Skeletal muscle tissue (tissue), 7 donors: Measurements from ENCODE around the genes SCGB1C1, NLRP6, RASSF7, EPS8L2, GATD1, PNPLA2 and POLR2L.

DNA sequence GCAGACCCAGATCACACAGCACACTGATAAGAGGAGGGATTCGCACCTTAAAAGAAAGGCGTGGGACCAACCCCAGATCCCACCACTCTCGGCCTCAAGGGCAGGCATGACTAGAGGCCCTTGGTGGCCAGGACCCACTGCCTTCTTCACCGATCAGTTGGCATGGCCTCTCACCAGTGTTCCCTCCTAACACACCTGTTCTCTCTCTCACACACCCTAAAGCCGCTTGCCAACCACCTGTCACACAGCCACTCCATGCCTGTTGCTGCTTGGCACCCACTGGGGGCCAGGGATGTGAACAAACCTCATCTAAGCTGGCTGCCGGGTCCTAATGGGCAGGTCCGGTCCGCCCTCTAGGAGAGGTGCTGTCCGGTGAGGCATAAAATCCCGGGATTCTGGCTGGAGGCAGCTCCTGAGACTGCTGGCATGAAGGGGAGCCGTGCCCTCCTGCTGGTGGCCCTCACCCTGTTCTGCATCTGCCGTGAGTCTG is at the start of gene SCGB1C1:
Gene SCGB1C1 (plus strand): TSS at position 405 of the 490 bp plus-strand sequence.
- PRO-cap, 3 experiments, result no peak in any of the 3 experiments
- RAMPAGE, long total RNA, result no peak
- RRBS, 2 experiments, result no CpG with 5 or more reads among the region's 12 CpGs

DNA sequence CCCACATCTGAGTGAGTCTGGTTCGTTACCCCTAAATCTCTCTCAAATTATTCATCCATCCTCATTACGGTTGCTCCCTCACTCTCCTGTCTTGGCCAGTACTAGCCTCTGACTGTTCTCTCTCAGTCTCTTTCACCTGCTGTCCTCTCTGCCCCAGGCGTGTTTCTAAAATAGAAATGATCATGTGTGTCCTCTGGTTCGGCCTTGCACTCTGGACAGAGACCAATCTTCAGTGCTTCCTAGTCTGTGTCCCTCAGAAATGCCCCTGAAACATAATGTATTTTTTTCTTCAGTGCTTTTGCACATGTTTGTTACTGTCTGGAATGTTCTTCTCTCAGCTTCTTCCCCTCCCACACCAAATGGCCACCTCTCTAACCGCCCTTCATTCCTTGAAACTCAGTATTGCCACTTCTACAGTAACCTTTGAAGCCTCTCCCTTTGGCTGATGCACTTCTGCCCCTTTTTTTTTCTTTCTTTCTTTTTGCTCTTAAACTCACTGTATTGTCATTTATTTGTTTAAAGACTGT is 5.0 kb downstream of the PSMD13 start:
- PRO-cap, 3 experiments, result peak in 2 of 3 experiments; most common minus-strand start position 114 of the sequence (in 2)
- RAMPAGE, long total RNA, result no peak
- RRBS, 2 experiments, result no CpG with 5 or more reads among the region's 5 CpGs

DNA sequence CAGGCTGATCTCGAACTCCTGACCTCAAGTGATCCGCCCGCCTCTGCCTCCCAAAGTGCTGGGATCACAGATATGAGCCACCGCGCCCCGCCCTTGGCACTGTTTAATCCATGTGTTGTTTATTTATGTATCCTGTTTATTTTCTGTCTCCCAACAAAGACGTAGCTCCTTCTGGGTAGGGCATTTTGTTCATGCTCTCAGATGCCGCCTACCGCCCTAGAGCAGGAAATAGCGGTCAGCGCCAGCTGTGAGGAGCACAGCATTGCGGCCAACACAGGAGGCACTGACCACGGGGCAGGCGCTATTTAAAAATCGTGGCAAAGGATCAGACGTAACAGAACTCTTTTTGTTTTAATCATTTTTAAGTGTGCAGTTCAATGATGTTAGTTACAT is 9.5 kb upstream of the NLRP6 start:
- PRO-cap, 3 experiments, result no peak in any of the 3 experiments
- RAMPAGE, long total RNA, result no peak
- RRBS, 2 experiments, result no CpG with 5 or more reads among the region's 16 CpGs

DNA sequence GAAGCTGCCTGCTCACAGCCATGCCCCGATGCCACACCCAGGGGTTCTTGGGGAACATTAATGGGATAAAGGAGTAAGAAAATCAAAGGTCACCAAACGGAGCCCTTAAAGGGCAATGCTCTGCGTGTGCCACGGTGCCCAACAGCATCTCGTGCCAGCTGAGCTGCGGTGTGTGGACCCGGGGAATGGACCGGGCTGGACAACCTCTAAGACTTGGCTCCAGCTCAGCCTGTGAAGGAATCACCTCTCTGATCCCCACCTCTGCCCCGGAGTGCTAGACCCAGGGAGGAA is at the start of gene NLRP6:
Gene NLRP6 (plus strand): TSS at position 137 of the 291 bp plus-strand sequence.
- PRO-cap, 3 experiments, result no peak in any of the 3 experiments
- RAMPAGE, long total RNA, result no peak
- RRBS, 2 experiments, result 70 to 74% methylated on average over 2 of the region's 9 CpGs

- PRO-cap, 3 experiments, result no peak in any of the 3 experiments
- RAMPAGE, long total RNA, result no peak
- RRBS, 2 experiments, result 45 to 46% methylated on average over 6 of the region's 24 CpGs
Measured at GRCh38 chr11:314824-315786, 1.3 kb downstream of the IFITM1 start.

- PRO-cap, 3 experiments, result no peak in any of the 3 experiments
- RAMPAGE, long total RNA, result no peak
- RRBS, 2 experiments, result no CpG with 5 or more reads among the region's 43 CpGs
Measured at GRCh38 chr11:318466-318777, 2.2 kb downstream of the IFITM3 start.

GRCh38 chr11:409600-410441 is 5.0 kb downstream of the SIGIRR start:
- PRO-cap, 3 experiments, result no peak in any of the 3 experiments
- RAMPAGE, long total RNA, result no peak
- RRBS, 2 experiments, result 71 to 76% methylated on average over 3 to 4 of the region's 18 CpGs

- PRO-cap, 3 experiments, result peak in 2 of 3 experiments; most common plus-strand start chr11:504617 (in 1); most common minus-strand start chr11:504446 (in 1)
- RAMPAGE, long total RNA, result start-site peak on the minus strand at chr11:504910-504918, 39 and 20 reads in 2 replicates
- RRBS, 2 experiments, result 5 to 7% methylated on average over 15 to 19 of the region's 79 CpGs
Measured at GRCh38 chr11:503964-505273, 2.6 kb downstream of the RNH1 start.

DNA sequence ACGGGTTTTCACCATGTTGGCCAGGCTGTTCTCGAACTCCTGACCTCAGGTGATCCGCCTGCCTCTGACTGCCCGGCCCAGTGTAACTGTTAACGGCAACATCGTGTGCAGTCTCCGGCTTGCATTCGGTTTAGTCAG is 1.1 kb downstream of the RNH1 start:
- PRO-cap, 3 experiments, result no peak in any of the 3 experiments
- RAMPAGE, long total RNA, result no peak
- RRBS, 2 experiments, result 2 to 6% methylated on average over 5 of the region's 8 CpGs

DNA sequence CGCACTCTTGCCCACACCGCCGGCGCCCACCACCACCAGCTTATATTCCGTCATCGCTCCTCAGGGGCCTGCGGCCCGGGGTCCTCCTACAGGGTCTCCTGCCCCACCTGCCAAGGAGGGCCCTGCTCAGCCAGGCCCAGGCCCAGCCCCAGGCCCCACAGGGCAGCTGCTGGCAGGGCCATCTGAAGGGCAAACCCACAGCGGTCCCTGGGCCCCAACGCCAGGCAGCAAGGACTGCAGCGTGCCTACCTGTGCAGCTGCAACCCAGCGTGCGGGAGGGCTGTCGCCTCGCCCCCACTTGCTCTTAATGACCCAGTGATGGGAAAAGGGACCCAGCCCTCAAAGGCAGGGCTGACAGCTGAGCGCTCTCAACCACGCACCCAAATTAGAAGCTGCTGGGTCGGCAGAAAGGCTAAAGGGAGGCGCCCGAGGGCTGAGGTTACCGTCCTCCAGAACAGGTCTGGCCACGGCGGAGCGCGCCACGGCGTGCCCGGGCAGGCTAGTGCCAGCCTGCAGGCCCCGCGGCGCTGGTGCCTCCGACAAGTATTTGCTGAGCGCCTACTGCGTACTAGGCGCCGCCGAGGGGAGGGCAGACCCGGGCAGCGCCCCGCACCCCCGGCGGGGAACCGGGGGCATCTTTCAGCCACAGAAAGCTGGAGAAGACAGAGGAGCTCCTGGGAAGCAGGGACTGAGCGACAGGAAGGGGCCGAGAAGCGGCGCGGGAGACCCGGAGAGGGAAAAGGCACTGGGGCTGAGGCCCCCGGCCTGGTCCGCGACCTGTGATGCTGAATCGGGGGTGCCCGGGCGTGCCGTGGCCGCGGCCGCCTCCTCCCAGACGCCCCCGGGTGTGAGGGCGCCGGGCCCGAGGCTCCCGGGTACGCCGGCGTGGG is 862 bp downstream of the HRAS start:
- PRO-cap, 3 experiments, result peak in 3 of 3 experiments; most common plus-strand start position 452 of the sequence (in 2)
- RAMPAGE, long total RNA, result no peak
- RRBS, 2 experiments, result 15 to 16% methylated on average over 31 to 34 of the region's 68 CpGs

DNA sequence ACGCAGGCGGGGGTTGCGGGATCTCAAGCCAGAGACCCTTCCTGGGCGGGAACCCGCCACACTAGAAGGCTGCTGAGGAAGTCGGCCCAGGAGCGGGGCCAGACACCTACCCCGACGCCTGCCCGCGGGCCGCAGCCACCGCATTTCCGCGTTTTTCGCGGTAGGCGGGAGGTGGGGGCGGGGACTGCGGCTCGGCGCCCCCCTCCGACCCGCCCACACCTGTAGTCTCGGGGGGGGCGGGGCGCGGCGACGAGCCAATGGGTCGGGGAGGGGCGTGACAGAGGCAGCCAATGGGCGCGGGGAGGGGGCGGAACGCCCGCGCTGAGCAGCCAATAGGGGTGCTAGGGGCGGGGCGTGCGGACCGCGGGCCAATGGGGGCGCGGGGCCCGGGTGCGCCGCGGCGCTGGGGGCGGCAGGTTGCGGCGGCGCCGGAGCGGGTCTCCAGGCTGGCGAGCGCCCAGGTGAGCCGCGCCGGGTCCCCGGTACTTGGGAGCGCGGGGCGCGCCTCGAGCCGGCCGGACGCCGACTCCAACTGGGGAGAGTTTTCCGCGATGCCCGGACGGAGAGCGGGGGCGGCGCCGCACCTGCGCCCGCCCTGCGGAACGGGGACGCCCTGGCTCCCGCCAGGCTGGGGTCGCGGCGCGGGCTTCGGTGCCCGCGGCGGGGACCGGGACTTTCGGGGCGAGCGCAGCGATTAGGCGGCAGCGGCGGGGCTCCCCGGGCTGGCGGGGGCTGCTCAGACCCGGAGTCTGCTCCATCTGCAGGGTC is at the start of gene RASSF7:
Gene RASSF7 (plus strand): TSS at position 398 of the 768 bp plus-strand sequence.
- PRO-cap, 3 experiments, result peak in 1 of 3 experiments; most common plus-strand start position 415 of the sequence (in 1); most common minus-strand start position 157 of the sequence (in 1)
- RAMPAGE, long total RNA, result no peak
- RRBS, 2 experiments, result 2% methylated on average over 46 of the region's 104 CpGs

GRCh38 chr11:607146-607640 is 8.6 kb downstream of the IRF7 start:
- PRO-cap, 3 experiments, result no peak in any of the 3 experiments
- RAMPAGE, long total RNA, result no peak
- RRBS, 2 experiments, result 91 to 92% methylated on average over 11 of the region's 26 CpGs

DNA sequence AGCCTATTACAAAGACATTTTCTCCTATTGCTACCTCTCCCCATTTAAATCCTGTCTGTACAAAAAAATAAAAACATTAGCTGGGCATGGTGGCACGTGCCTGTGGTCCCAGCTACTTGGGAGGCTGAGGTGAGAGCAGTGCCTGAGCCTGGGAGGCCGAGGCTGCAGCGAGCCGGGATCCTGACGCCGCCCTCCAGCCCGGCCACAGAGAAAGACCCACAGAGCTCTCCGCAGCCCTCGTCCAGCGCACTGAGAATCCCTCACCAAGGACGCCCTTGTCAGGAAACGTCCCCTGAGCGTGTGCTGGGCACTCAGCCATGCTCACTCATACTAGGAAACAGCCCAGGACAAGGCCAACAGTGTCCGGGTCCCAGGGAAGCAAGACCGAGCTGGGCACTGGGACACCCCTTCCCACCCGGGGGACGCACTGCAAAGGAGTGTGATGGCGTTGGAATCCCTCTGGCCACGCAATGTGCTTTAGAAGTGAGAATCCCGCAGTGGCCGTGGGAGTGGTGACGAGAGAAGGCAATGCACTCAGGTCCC is 14.6 kb downstream of the DEAF1 start:
- PRO-cap, 3 experiments, result no peak in any of the 3 experiments
- RAMPAGE, long total RNA, result no peak
- RRBS, 2 experiments, result 71 to 80% methylated on average over 3 of the region's 22 CpGs

GRCh38 chr11:694190-695129 is 562 bp downstream of the DEAF1 start:
- PRO-cap, 3 experiments, result peak in 3 of 3 experiments; most common minus-strand start chr11:695005 (in 2)
- RAMPAGE, long total RNA, result no peak
- RRBS, 2 experiments, result 2% methylated on average over 29 of the region's 91 CpGs

DNA sequence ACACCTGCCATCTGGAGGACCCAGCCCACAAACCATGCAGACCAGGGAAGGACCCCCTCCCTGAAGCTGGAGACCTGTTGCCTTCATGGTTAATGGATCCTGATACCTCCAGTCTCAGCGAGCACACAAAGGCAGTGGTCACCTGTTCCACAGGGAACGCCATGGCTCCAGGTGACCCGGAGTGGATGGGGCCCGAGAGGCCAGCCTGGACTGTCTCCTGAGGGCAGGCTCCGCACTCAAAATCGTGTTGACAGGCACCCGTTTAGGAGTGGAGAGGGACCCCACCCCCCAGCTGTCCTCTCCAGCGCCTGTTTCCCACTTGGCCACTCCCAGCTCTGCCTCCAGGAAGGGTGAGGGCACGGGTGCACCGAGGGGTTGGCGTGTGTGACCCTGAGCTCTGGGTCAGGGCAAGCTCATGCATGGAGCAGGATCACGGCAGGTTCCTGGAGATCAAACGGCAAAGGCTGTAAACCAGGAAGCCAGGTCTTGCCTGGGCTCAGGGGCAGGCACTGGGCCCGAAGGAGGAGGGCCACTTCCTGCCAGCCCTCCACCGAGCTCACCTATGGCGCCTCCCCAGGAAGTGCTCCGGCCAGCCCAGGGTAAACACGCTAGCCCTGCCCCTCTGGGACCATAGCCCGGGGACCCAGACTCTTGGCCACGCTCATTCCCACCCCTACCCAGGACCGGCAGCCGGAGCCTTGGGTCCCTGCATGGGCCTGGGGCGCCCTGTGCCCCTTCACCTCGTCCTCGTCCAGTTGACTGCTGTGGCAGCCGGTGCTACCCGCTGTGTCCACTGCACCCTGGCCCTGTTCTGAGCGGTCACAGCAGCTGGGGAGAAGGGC is 1.3 kb upstream of the EPS8L2 start:
- PRO-cap, 3 experiments, result no peak in any of the 3 experiments
- RAMPAGE, long total RNA, result no peak
- RRBS, 2 experiments, result 47 to 54% methylated on average over 10 to 11 of the region's 28 CpGs

- PRO-cap, 3 experiments, result no peak in any of the 3 experiments
- RAMPAGE, long total RNA, result no peak
- RRBS, 2 experiments, result 8 to 10% methylated on average over 35 of the region's 68 CpGs
Measured at GRCh38 chr11:705662-706310, at the start of gene EPS8L2. TSS of gene EPS8L2 (plus strand) at chr11:706231.

DNA sequence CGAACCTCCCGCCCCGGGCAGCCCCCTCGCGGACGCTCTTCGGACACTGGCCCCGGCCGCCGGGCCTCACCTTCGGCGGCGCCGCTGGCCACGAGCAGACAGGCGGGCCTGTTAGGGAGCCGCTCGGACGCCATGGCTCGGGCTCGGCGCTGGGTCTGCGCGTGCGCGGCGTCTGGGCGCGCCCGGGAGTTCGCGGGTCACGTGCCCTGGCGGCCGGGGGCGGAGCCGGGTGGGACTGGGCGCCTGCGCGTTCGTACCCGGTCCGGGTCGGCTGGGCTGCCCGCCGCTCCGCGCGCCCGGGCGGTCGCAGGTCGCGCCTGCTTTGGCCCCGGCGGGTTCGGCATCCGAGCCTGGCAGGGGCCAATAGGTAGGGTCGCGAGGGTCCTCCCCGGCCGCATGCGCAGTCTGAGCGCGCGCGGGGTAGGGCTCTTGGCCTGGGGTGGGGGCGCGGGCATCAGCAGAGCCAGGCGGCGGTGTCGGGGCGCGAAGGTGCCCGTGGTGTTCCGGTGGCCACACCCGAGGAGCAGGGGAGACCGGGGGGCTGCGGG is at the start of gene GATD1:
Gene GATD1 (minus strand): TSS at position 159 of the 548 bp plus-strand sequence.
- PRO-cap, 3 experiments, result peak in 3 of 3 experiments; most common plus-strand start position 254 of the sequence (in 2); most common minus-strand start position 157 of the sequence (in 3)
- RAMPAGE, long total RNA, result start-site peak on the minus strand centred at position 152 of the sequence, 27 bp wide, 49 and 40 reads in 2 replicates
- RRBS, 2 experiments, result 1 to 2% methylated on average over 41 of the region's 79 CpGs

- PRO-cap, 3 experiments, result peak in 3 of 3 experiments; most common plus-strand start chr11:818886 (in 1); most common minus-strand start chr11:819402 (in 1)
- RAMPAGE, long total RNA, result no peak
- RRBS, 2 experiments, result 4 to 5% methylated on average over 38 of the region's 51 CpGs
Measured at GRCh38 chr11:818479-819508, at the start of gene PNPLA2. TSS of gene PNPLA2 (plus strand) at chr11:818914.

GRCh38 chr11:821873-822899 is 3.5 kb downstream of the PNPLA2 start:
- PRO-cap, 3 experiments, result no peak in any of the 3 experiments
- RAMPAGE, long total RNA, result no peak
- RRBS, 2 experiments, result no CpG with 5 or more reads among the region's 29 CpGs

DNA sequence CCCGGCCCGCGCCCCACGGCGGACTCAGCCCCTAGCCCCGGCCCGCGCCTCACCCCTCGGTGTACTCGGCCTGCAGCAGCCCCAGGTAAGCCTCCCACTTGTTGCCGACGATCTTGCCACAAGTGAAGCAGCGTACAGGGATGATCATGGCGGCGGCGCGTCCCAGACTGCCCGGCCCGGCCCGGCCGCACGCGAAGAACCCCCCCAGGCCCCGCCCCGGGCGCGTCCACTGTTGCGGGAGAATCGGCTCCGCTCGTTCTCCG is at the start of gene POLR2L:
Gene POLR2L (minus strand): TSS at position 169 of the 263 bp plus-strand sequence.
- PRO-cap, 3 experiments, result peak in 3 of 3 experiments; most common minus-strand start position 169 of the sequence (in 3)
- RAMPAGE, long total RNA, result no peak
- RRBS, 2 experiments, result 2 to 3% methylated on average over 16 to 25 of the region's 32 CpGs